Neutrophil (primary cell): ENCODE results near the genes PRKD1, ARHGAP5 and AKAP6.

GRCh38 chr14:28765883-28766728 is 481 bp upstream of the FOXG1 start:
- PRO-cap, result no peak

GRCh38 chr14:28767308-28768445 is 1.1 kb downstream of the FOXG1 start:
- PRO-cap, result no peak

DNA sequence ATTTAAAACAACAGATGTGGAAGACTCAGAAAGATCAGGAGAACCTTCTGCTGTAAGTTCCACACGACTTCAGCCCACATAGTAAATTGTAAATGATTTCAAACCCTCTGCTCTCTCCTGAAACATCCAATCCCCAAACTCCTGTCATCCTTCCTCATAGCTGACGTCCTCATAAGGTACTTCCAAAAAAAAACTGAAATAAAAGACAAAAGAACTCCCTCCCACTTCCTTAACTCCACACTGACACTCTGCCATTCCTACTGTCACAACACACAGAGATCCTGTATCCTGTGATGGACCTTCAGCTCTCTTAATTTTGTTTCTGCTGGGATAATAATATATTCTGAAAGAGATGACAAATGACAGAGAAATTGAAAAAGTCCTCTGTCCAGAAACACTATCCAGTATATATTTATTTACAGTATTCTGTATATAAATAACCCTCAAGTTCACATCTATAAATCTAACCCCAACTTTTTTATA is 3.0 kb downstream of the PRKD1 start:
- PRO-cap, result no peak

DNA sequence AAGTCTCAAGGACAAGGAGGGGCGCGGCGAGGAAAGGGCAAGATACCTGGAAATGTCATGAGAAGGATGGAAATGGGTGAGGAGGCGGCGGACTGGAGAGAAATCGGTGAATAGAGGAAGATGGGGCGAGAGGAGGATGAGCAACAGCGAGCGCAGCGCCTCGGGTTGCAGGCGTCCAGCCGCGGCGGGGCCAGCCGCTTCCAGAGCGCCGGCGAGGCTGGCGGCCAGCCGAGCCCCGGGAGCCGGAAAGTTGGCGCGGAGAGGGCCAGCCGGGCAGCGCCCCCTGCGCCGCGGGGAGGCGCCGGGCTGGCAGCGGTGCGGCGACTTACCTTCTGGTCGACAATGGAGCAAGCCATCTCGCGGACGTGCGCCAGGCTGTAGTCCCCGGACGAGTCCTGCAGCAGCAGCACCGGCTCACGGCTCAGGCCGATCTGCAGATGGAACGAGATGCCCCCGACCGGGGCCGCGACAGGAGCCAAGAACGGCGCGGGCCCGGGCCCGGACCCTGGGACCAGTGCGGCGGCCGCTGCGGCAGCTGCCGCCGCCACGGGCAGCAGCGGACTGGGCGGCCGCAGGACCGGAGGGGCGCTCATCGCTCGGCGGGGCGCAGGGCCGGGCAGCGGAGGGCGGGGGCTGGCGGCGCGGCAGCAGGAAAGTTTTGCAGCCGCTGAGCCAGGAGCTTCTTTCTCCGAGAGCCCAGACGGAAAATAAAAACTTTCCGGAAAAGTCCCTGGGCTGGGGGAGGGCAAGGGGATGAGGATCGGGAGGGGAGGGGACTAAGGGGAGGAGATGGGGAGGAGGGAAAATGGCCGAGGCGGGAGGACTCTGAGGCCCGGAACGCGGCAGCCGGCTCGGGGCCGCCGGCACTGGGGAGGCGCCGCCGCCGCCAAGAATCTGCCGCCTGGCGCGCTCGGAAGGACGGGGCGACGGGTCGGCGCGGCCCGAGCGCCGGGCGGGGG is at the start of gene PRKD1:
Gene PRKD1 (minus strand): TSS at position 928 of the 959 bp plus-strand sequence.
- PRO-cap, result no peak

DNA sequence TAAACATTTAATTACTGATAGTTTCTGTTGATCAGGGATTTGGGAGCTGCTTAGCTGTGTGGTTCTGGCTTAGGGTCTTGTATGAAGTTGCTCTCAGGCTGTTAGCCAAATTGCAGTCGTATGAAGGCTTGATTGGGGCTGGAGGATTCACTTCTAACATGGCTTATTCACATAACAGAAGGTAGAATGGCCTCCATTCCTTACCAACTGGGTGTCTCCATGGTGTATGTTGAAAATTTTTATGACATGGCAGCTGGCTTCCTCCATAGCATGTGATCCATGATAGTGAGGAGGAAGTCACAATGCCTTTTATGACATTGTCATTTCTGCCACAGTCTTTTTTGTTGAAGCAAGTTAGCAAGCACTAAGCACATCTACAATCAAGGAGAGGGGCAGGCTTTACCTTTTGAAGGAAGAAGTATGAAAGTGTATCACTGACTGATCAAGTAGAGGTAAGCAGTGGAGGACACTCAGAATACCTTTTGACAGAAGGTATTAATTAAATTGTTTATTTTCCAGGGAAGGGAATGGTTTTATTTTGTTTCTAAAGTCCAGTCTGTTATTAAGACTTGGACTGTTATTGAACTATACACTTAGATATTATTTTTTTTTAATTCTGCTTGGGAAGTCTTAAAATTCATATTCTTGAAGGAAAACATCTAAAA is 18.6 kb downstream of the G2E3 start:
- PRO-cap, result no peak

- PRO-cap, result no peak
These were observed 20.7 kb downstream of the COCH start for GRCh38 chr14:30894887-30895682.

DNA sequence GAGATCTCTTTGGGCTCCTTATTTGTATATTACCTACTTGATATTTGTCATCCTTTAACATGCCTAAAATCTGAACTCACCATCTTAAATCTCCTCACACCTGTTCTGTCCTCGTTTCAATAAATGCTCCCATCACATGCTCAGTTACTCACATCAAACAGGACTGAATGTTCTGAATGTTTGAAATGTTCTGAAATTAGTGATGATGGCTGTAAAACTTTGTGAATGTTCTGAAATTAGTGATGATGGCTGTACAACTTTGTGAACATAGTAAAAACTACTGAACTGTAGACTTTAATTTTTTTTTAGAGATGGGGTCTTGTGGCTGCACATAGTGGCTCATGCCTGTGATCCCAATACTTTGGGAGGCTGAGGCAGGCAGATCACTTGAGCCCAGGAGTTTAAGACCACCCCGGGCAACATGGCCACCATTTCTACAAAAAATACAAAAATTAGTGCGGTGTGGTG is 34.6 kb downstream of the COCH start:
- PRO-cap, result no peak

DNA sequence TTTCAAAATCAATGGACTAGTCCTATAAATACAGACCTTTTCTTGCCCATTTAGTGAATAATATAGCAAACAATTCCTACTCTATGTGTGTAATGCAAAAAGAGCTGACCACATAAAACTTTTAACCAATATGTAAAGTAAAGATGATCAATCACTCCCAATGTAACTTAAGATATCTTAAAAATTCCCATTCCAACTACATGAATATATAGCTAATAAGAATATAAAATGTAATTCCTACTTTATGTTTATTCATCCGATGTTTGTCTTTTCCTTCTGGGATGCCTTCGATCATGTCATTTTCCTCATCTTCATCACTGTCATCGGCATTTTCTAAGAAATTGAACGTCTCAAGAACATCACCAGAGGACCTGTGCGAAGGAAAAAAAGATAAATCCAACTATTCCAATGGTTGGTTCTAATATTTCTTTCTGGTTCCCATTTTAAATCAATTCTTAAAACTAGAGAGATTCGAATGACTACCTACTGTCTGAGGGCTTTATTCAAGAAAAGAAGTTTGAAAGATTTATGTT is 62.0 kb downstream of the COCH start:
- PRO-cap, result no peak

- PRO-cap, result no peak
These were observed 55.5 kb upstream of the AP4S1 start for GRCh38 chr14:30969761-30970593.

DNA sequence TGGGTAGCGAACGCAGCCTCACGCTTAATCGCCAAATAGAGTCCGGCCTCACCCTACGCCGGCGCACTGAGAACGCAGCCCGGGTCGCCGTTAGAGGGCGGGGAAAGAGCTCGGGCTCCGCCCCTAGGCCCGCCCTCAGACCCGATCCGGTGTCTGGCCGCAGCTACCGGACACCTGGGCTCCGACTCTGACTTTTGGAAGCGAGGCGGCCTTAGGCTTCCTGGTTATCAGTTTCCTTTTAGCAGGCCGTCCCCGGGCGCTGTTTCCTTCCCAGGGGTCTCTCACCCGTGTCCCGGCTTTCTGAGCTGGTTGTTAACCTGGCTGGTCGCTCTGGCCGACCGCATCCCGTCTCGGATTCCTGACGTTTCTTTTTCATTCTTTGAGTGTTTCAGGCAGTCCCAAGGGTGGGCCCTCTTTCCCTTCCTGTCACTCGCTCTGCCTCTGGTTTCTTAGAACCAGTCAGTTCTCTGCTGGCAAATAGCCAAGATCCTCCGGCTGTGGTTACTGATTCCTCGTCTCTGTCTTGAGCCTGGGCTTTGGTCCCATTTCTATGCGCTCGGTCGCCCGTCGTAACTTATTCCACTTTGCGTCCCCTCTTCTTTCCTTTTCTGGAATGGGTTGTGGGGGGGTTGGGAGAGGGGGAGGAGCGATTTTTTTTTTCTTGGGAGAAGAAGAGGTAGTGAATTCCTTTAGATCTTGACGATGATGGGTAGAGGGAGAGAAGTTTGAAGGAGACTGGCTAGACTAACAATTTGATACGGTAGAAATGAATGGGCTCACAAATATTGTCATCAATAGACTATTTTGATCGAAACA is 516 bp upstream of the STRN3 start:
- PRO-cap, result no peak

DNA sequence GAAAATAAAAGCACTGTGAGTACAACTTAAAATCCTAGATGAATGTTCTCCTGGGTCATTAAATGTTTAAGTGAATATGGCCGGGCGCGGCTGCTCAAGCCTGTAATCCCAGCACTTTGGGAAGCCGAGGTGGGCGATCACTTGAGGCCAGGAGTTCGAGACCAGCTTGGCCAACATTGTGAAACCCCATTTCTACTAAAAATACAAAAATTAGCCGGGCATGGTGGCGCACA is 1.0 kb upstream of the STRN3 start:
- PRO-cap, result no peak

GRCh38 chr14:31966658-31967074 is 110.4 kb upstream of the ARHGAP5 start:
- PRO-cap, result no peak

GRCh38 chr14:32077207-32077576 is at the start of gene ARHGAP5:
Gene ARHGAP5, plus strand, starts transcription at chr14:32077304.
- PRO-cap, result unidirectional peak, plus-strand start at chr14:32077304

- PRO-cap, result no peak
These were observed 8.8 kb downstream of the ARHGAP5 start for GRCh38 chr14:32085540-32086701.

DNA sequence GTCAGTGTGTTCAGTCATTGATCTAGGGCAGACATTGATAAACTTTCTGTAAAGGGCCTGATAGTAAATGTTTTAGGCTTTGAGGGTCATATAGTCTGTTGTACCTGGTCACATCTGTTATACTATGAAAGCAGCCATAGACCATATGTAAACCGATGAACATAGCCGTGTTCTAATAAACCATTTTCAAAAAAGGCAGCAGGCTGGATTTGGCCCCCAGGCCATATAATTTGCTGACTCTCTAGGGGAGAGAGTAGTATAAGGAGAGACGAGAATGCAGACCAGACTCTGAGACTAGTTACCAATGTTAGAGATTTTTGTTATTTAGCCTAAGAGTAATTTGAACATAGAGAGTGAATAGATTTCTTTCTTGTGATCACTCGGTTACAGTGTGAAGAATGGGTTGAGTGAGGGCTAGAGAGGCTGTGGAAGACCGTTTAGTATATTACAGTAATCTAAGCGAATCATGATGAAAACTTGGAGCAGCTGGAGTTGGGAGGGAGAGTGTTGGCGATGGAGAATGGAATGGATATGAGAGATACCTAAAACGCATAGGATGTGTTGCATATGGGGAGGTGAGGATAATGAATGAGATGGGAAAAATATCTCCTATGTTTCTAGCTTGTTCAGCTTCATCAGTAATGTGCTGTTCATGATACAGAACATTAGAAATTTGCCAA is 21.6 kb downstream of the ARHGAP5 start:
- PRO-cap, result no peak

- PRO-cap, result no peak
These were observed at the start of gene AKAP6 for GRCh38 chr14:32328975-32329825. Gene AKAP6, plus strand, starts transcription at chr14:32329298.

DNA sequence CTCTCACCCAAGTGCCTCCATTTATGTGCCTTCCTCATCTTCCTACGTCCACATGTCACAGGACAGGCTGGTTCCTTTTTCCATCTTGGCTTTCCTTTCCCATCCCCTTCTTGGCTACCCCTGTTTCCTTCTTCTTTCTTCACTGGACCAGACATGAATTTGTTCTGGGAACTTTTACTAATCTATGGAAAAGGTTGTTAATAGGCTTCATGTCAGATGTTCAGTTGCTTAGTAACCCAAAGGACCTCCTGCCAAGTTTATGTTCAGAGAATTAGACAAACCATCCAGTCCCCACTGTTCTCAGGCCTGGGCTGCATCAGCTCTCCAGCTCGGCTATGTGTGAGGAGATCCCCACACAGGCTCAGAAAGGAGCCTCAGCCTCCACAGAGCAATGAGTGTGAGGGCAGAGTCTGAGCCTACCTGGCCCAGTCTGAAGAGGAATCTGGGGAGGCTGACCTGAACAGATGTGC is 78.0 kb downstream of the AKAP6 start:
- PRO-cap, result no peak

DNA sequence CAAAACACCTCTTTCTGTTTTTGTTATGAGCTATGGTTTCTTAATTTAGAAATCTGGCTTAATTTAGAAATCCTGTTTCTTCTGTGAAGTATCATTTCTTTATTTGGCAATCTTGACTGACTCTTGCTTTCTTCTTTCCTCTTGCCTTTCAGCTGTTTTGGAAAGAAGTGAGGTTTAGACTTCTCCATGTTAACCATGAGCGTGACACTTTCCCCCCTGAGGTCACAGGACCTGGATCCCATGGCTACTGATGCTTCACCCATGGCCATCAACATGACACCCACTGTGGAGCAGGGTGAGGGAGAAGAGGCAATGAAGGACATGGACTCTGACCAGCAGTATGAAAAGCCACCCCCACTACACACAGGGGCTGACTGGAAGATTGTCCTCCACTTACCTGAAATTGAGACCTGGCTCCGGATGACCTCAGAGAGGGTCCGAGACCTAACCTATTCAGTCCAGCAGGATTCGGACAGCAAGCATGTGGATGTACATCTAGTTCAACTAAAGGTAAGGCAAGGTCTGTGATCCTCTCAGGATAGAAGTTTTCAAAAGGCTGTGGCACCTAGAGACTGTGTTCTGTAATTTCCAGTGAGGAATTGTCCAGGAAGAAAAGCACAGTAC is 104.3 kb downstream of the AKAP6 start:
- PRO-cap, result no peak

- PRO-cap, result no peak
These were observed 245.0 kb downstream of the AKAP6 start for GRCh38 chr14:32574056-32574488.

- PRO-cap, result no peak
These were observed 386.1 kb downstream of the EGLN3 start for GRCh38 chr14:33564601-33565347.